ENCODE measurements around a stretch of chr5.

- PRO-cap: no peak
- RAMPAGE, long total RNA, 2 experiments: no peak in any of the 2 experiments
Measured at GRCh38 chr5:96803577-96804143, 4.1 kb downstream of the ERAP1 start.

DNA sequence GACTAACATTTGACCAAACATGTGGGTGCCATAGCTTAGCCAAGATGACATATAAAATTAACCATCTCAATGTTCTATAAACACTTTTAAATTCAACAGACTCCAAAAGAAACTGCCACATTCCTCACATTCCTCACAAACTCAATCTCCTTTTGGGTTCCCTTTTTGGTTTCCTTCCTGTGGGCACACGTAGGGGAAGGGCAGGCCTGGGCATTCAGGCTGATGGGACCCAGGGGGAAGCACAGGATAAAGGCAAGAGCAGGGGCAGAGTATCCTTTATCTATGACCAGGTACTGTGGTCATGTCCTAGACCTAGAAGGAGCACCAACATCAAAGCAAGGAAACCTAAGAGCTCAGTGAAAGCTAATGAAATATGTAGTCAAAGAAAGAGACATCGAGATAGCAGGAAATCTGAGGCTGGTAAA is 13.5 kb upstream of the ERAP1 start:
- PRO-cap: no peak
- RAMPAGE, long total RNA, 2 experiments: no peak in any of the 2 experiments

DNA sequence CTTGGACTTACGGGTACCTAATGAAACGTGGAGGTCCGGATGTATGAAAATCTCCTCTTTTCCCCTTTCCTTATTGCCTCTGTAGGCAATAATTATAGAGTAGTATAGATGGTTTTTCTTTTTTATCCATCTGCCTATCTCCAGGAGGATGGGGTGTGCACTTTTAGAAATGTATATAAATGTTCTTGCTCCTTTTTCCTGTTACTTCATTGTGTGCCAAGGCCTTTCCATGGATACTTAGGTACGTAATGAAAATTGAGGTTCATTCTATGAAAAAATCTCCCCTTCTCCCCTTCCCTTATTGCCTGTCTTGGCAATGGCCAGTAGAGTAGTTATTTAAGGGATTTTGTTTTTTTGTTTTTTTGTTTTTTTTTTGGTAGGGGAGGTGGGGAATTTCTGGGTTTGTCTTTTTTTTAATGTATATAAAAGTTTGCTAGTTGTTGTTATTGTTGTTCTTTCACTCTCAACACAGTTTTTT is 98.2 kb downstream of the LNPEP start:
- PRO-cap: no peak
- RAMPAGE, long total RNA, 2 experiments: no peak in any of the 2 experiments

DNA sequence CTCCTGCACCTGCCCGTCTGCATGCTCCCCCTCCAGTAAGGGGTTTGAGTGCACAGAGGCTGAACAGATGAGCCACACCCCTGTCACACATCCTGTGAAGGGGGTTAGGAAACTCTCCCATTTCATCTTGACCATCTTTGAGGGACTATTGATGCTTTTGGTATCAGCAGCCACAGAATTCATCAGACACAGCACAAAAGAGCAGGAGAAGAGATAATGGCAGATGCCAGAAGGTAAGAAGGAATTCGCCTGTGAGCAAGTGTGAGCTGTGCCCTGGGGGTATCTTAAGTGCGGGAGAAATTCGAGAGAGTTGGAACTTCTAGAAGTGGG is 68.8 kb downstream of the LIX1 start:
- PRO-cap: no peak
- RAMPAGE, long total RNA, 2 experiments: no peak in any of the 2 experiments

DNA sequence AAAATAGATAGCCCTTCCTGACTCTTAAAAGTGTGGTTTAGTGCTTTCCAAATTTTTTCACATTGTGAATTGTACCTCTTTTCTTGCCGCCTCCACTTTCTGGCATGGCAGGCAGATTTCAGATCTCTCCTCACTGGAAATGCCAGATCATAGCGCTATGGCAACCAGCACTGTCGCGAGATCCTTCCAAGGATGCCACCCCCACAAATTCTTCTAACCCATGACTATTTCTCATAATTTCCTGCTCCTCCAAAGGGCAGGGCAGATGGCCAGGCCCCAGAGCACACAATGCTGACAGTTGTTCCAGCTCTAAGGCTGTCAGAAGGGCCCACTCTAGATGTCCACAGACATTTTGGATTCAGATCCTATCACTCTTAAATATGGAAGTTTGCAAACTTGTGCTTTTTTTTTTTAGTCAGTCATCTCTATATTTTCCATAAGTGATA is 446.2 kb upstream of the RIOK2 start:
- PRO-cap: no peak
- RAMPAGE, long total RNA, 2 experiments: no peak in any of the 2 experiments

DNA sequence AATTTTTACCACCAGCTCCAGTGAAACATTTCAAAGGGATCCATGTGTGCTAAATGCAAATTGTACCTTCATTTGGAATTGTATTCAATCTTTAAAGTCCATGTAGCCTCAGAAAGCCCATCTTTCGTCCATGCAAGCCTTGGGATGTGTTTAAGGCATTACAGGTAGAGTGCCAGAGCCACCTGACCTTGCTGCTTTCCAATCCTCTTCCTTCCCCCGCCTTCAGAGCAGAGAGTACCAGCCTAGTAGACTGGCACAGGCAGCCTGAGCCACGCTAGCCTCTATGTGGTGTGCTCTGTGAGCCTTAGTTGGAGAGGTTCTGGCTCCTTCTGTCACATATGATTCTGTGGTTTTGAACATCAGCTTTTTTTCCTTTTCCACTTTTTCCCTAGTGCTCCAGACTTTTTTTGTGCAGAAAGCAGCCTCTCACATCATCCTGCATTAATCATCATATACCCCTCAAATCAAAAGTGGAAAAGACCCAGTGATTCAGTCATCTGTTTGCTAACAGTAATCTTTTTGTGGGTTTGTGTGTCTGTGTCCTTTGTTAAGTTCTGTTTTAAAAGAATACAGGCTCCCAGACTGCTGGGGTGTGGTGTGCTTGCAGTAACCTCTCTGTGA is 664.0 kb upstream of the RGMB start:
- PRO-cap: no peak
- RAMPAGE, long total RNA, 2 experiments: no peak in any of the 2 experiments

- PRO-cap: no peak
- RAMPAGE, long total RNA, 2 experiments: no peak in any of the 2 experiments
Measured at GRCh38 chr5:98510001-98510831, 263.2 kb upstream of the RGMB start.

- PRO-cap: no peak
- RAMPAGE, long total RNA, 2 experiments: no peak in any of the 2 experiments
Measured at GRCh38 chr5:98803161-98803414, 29.6 kb downstream of the RGMB start.

- PRO-cap: no peak
- RAMPAGE, long total RNA, 2 experiments: no peak in any of the 2 experiments
Measured at GRCh38 chr5:98887923-98888414, 40.8 kb downstream of the CHD1 start.

GRCh38 chr5:98922216-98922555 is 6.6 kb downstream of the CHD1 start:
- PRO-cap: no peak
- RAMPAGE, long total RNA, 2 experiments: no peak in any of the 2 experiments

GRCh38 chr5:99020862-99021107 is 92.0 kb upstream of the CHD1 start:
- PRO-cap: no peak
- RAMPAGE, long total RNA, 2 experiments: no peak in any of the 2 experiments

DNA sequence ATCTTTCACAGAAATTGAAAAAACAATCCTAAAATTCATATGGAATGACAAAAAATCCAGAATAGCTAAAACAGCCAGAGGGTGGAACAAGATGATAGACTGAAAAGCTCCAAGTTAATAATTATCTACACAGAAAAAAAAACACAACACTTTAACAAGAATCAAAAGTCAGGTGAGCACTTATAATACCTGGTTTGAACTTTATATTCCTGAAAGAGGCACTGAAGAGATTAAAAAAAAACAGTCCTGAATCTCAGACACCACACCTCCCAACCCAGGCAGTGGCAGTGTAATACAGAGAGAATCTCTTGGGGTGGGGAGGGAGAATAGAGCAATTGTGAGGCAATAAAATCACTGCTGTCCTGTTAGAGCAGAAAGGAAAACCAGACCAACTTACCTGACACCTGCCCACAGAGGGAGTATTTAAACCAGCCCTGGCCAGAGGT is 54.3 kb downstream of the SLCO4C1 start:
- PRO-cap: no peak
- RAMPAGE, long total RNA, 2 experiments: no peak in any of the 2 experiments

- PRO-cap: no peak
- RAMPAGE, long total RNA, 2 experiments: no peak in any of the 2 experiments
Measured at GRCh38 chr5:102760666-102761245, 5.7 kb downstream of the PAM start.

GRCh38 chr5:102973928-102974599 is 145.9 kb downstream of the GIN1 start:
- PRO-cap: no peak
- RAMPAGE, long total RNA, 2 experiments: no peak in any of the 2 experiments

DNA sequence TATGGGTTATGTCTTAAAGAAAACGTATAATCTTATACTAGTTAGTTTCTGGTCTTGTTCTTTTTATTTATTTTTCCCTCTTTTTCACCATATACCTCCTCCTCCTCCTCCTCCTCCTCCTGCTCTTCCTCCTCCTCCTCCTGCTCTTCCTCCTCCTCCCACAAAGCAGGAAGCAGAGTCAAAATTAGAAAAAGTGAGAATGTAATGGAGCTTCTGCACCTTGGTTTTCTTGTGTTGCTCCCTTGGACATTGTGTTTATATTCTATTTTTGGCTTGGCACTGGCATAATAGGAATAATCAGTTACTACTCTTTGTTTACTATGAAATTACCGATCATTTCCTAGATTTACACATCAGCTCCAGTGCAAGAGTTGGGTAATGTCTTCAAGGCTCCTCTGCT is 4.5 kb downstream of the MACIR start:
- PRO-cap: no peak
- RAMPAGE, long total RNA, 2 experiments: no peak in any of the 2 experiments

DNA sequence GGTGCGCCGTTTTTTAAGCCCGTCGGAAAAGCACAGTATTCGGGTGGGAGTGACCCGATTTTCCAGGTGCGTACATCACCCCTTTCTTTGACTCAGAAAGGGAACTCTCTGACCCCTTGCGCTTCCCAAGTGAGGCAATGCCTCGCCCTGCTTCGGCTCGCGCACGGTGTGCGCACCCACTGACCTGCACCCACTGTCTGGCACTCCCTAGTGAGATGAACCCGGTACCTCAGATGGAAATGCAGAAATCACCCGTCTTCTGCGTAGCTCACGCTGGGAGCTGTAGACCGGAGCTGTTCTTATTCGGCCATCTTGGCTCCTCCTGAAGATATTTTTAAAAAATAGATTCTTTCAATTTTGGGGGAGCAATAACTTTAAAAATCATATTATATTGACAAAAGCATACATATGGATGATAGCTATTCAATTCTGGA is 517.5 kb upstream of the NUDT12 start:
- PRO-cap: no peak
- RAMPAGE, long total RNA, 2 experiments: no peak in any of the 2 experiments

GRCh38 chr5:104540613-104541095 is 978.1 kb upstream of the NUDT12 start:
- PRO-cap: no peak
- RAMPAGE, long total RNA, 2 experiments: no peak in any of the 2 experiments

DNA sequence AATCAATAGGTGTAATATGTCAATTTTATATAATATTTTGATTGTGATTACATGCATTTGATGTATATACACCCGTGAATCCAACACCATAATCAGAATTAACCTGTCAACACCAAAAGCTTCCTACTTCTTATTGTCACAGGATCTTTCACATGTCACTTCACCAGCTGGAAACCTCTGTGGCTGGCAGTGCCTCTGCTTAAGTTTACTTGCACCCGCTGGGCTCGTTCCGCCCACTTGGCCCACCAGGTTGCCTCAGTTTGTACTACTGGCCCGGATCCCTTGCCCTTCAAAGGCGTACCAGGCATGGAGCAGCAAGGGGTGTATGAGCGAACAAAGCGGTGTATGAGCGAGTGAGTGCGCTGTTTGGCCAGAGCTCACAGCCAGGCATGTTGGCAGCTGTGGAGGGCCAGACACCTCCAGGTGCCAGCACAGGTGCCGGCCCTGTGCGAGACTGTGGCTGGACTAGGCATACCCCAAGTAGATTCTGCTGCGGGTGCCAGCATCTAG is 1829.3 kb upstream of the NUDT12 start:
- PRO-cap: no peak
- RAMPAGE, long total RNA, 2 experiments: no peak in any of the 2 experiments

DNA sequence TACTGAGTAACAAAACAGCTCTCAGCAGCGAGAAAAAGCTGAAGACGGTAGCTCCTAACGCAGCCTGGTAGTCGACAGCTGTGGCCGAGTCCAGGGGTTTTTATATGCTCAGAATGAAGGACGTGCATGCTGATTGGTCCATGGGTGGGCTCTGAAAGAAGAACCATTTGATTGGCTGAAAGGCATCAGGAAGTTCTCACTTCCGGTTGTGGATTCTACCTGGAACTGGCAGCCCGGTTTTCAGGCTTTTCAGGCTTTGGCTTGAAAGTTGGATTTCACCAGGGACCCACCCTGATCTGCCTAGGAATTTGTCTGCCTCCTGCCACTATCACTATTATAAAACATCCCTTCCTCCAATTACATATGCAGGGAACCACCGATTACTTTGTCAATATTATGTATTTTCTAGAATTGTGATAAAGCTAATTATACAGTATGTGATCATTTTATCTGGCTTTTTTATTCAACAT is 1830.3 kb upstream of the NUDT12 start:
- PRO-cap: no peak
- RAMPAGE, long total RNA, 2 experiments: no peak in any of the 2 experiments

DNA sequence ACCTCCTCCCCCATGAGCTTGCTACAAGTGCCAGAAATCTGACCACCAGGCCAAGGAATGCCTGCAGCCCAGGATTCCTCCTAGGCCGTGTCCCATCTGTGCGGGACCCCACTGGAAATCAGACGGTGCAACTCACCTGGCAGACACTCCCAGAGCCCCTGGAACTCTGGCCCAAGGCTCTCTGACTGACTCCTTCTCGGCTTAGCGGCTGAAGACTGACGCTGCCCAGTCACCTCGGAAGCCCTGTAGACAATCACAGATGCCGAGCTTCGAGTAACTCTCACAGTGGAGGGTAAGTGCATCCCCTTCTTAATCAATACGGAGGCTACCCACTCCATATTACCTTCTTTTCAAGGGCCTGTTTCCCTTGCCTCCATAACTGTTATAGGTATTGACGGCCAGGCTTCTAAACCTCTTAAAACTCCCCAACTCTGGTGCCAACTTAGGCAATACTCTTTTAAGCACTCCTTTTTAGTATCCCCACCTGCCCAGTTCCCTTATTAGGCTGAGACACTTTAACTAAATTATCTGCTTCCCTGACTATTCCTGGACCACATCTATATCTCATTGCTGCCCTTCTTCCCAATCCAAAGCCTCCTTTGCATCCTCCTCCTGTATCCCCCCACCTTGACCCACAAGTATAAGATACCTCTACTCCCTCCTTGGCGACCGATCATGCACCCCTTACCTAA is 690.0 kb downstream of the EFNA5 start:
- PRO-cap: no peak
- RAMPAGE, long total RNA, 2 experiments: no peak in any of the 2 experiments

Data from prostate gland (tissue), 2 donors.